NB4 (cell line): ENCODE measurements around a stretch of chr7.

GRCh38 chr7:47276700-47277257 lies 305.1 kb downstream of the TNS3 start:
- RRBS = no CpG with 5 or more reads among the region's 8 CpGs

GRCh38 chr7:47301514-47302072 lies 280.3 kb downstream of the TNS3 start:
- RRBS = no CpG with 5 or more reads among the region's 3 CpGs

- RRBS = no CpG with 5 or more reads among the region's 26 CpGs
Measured at GRCh38 chr7:47354707-47355648, 226.9 kb downstream of the TNS3 start.

GRCh38 chr7:47361515-47362293 lies 220.2 kb downstream of the TNS3 start:
- RRBS = no CpG with 5 or more reads among the region's 7 CpGs

GRCh38 chr7:47362888-47363424 lies 219.0 kb downstream of the TNS3 start:
- RRBS = no CpG with 5 or more reads among the region's 1 CpG

- RRBS = no CpG with 5 or more reads among the region's 27 CpGs
Measured at GRCh38 chr7:47379630-47380667, 202.0 kb downstream of the TNS3 start.

DNA sequence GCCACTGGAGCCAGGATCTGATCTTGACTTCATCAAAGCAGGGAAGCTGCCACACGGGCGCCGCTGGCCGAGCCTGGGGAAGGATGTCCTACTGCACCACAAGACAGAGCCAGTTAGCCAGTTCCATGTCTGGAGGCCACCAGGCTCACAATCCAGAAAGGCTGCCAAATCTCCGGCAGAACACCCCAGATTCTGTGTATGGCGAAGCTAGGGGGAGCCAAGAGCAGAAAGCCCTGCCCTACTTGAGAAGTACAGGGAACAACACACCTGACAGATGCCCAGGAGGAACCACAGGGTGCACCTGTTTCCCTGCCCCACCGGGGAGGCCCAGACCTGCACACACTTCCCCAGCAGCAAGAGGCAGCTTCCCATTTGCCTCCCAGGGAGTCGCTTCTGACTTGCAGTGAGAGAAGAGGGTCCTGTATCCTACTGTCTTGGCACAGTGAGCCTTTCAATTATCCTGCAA lies 101.9 kb downstream of the TNS3 start:
- RRBS = no CpG with 5 or more reads among the region's 8 CpGs

DNA sequence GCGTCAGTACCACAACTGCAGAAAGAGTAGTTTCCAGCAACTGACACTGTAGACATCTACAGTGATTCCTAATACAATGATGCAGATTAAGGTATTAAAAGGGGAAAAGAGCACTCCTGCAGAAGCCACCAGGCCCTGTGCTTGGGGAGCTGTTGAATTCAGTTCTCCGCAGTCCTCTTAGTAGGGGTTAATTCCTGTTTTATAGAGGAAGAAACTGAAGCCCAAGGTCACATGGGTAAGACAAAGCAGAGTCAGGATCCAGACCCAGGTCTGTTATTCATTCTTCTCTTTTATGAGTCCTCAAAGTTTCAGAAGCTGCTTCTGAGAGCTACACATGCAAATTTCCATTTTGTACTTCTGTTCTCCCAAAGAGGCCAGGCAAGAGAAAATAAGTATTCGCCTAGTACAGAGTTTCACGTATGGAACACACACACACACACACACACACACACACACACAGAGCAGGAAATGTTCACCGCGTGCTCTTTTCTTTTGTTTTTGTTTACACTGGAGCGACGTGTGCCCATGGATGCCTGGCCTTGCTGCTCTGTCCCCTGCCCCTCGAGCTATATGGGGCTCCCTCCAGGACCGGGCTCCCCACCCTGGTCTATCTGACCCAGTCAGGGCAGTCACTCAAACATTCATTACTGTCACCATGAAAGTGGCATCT lies 84.5 kb downstream of the TNS3 start:
- RRBS = no CpG with 5 or more reads among the region's 10 CpGs

DNA sequence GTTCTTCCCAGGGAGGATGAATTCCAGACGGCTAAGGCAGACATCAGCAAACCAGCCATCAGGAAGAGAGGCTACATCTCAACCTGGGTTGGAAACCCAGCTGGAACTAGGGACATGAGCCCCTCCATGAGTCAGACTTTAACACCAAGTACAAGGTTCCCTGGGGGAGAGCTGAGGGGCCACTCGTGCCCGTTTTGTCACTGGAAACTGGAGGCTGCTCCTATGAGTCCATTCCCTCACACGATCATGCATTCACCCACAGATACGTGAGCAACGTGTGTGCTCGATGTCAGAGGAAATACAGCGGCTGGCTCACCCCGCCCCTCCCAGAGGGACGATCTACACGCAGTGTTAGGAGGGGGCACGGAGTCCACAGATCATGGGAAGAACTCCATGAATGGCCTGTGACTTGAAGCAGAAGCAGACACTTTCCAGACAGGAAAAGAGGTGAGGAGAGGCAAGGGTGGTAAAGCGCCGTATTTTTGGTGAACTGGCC lies 41.6 kb downstream of the TNS3 start:
- RRBS = no CpG with 5 or more reads among the region's 14 CpGs

DNA sequence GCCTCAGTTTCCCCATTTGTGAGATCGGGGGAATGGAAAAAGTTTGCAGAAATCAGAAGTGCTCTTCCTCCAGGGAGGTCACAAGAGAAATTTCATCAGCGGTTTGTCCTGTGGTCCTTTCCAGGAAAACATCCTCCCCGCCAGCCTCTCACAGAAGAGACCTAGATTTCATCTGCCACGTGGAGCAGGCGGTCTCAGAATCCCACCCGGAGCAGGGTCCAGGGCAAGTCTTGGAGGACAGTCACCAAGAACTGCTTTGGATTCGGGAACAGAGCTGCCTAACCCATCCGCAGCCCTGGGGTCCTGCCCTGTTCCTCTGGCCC lies 882 bp upstream of the TNS3 start:
- RRBS = no CpG with 5 or more reads among the region's 8 CpGs

GRCh38 chr7:47588730-47589204 lies 6.9 kb upstream of the TNS3 start:
- RRBS = no CpG with 5 or more reads among the region's 8 CpGs

DNA sequence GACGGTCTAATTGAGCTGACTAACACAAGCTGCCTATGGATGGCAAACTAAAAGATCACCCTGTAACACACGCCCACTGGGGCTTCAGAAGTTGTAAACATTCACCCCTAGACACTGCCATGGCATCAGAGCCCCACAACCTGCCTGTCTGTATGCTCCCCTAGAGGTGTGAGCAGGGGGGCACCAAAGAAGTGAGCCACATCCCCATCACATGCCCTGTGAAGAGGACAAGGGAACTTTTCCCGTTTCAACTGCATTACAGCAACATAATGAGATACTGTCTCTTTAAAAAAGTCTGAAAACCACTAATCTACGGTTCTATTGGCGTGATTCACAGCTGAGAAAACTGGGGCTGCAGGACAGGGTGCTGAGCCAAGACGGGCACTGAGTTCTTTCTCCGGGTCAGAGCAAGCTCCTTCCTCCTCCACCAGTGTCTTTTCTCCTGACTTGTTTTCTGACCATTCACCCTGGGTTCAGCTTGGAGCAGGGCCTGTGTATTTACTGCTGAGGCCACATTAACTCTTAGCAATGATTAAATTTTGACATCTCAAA lies 18.8 kb upstream of the TNS3 start:
- RRBS = no CpG with 5 or more reads among the region's 7 CpGs

DNA sequence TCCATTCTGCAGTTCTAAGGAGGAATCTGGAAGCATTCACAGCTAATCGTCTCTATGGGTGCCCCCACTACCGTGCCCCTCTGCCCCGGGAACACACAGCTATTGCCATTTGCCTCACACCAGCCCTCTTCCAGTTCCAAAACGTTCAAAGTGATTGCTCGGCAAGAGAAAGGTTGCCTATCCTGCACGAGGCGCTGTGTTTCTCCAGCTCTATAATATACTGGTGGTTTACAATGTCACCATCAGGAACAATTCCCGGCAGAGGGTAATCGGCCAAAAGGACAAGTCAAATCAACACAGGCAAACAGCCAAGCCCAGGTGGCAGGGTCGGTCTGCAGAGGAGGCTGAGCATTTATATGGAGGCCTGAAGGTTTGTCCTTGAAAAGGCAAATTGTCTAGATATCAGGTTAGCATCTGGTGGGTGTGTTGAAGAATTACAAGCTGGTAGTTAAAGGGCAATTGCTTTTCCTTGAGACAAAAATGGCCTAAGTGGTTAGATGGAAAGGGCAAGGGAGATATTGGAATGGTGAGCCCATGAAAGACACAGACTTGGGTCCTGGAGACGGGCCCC lies 29.2 kb upstream of the TNS3 start:
- RRBS = no CpG with 5 or more reads among the region's 11 CpGs

DNA sequence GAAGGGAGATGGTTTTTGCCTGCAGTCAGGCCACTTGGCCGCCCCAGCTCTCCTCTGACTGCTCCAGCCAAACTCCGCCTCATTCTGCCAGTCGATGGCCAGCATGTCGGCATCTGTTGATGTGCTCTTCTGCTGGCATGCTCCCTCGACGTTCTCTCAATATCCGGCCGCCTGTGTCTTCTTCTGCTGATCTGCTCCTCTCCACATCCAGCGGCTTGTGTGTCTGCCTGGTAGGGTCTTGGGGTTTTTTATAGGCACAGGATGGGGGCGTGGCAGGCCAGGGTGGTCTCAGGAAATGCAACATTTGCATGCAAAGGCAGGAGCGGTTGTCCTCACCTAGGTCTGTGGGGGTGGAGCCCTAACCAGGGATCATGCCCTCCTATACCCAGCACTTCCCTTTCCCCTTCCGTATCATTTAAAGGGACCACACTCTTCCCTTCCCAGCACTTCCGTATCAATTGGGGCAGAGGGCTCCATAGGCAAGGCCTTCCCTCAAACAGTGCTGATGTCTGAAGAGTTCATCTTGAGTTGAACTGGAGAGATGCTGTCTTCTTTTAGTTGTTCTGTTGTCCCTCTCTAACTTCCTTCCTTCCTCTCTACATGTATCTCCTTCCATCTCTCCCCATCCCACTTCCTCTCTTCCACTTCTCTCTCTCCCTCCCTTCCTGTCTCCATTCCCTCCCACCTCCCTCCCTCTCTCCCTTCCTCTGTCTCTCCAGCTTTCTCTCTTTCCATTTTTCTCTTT lies 40.4 kb upstream of the TNS3 start:
- RRBS = no CpG with 5 or more reads among the region's 13 CpGs

DNA sequence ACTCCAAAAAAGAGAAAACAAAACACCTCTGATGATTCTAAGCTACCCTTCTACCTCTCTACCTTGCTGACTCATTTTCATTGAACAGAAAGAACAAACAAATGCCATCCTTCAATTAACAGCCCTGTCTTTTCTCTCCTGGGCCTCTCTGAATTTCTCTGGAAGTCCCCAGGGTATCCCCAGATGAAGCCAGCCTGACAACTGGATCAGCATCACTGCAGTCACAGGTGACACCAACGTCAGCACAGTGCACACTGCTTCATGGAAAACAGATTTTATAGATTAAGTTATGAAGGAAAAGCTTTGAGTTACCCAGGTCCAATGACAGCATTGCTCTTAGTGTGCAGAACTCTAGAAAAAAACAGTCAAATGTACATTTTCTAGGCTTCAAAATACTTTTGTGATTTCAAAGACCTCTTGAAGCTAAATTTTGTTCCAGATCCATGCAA lies 5.6 kb downstream of the HUS1 start:
- RRBS = no CpG with 5 or more reads among the region's 1 CpG

GRCh38 chr7:47991654-47992387 lies 12.4 kb upstream of the HUS1 start:
- RRBS = 10% methylated on average over 2 of the region's 33 CpGs

DNA sequence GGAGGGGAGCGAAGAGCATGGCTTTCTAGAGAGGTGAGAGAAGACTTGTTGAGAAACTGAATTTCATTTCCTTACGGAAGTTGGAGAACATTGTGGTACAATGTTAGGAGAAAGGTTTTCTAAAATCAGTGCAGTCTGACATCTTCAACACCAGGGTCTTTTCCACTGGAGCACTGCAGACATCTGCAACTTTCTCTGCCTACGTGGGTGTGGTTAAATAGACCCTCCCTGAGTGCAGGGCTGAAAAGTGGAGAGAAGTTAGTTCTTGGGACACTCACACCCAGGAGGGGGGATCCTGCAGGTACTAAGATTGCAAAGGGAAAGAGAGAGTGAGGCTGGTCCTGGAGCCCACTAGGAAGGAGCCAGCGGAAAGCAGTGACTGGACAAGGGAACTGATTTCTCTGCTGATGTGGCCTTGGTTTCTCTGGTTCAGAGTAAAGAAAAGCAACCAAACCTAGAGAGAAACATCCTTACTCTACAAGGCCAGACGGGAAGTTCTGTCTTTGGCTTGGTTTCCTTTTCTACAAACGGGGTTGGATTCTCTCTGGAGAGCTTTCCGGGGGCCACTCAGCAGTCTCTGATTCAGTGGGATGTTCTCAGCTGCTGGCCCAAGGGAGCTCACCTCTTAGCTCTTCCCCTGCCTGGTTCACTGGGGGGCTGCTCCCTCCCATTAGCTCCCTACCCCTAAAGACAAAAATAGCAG lies 2.5 kb downstream of the UPP1 start:
- RRBS = no CpG with 5 or more reads among the region's 7 CpGs

DNA sequence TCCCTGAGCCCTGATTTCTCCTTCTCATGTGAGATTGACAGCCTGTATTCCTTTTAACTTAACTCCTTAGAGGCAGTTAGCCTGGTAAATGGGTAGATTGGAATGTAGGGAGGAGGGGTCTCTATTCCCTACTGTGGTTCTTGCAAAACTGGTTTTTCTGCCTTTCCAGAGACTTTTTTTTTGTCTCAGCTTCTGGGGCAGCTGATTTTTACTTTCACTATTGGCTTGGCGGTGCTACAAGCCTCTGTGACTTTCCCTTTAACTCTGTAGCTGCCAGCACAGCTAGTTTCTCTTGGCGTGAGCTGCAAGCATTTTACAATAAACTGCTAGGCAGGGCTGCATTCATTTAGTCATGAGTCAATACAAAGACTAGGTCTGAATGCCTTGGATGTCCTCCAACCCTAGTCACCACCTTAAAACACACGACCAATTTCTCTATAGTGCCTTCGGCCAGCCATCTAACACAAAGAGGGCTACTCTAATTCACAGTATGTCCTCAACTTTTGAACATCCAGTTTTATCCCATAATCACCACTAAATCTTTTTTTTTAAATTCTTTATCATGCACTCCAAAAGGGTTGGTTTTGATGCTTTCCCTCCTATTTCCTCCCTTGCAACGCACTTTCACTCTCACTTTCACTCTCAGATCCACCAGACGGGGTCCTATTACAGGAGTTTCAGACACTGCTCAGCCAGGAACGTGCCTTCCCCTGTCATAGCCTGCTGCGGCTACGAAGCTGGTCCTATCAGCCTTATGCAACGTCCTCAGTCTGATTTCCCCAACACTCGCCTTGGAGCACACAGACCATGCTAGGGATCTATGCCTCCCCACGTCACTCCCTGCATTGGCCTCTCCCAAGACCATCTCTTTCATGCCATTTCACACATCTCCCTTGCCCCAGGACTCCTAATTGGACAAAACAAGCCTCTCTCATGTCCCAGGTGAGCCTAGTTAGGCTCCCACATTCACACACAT lies 23.6 kb downstream of the ZPBP start:
- RRBS = no CpG with 5 or more reads among the region's 12 CpGs

DNA sequence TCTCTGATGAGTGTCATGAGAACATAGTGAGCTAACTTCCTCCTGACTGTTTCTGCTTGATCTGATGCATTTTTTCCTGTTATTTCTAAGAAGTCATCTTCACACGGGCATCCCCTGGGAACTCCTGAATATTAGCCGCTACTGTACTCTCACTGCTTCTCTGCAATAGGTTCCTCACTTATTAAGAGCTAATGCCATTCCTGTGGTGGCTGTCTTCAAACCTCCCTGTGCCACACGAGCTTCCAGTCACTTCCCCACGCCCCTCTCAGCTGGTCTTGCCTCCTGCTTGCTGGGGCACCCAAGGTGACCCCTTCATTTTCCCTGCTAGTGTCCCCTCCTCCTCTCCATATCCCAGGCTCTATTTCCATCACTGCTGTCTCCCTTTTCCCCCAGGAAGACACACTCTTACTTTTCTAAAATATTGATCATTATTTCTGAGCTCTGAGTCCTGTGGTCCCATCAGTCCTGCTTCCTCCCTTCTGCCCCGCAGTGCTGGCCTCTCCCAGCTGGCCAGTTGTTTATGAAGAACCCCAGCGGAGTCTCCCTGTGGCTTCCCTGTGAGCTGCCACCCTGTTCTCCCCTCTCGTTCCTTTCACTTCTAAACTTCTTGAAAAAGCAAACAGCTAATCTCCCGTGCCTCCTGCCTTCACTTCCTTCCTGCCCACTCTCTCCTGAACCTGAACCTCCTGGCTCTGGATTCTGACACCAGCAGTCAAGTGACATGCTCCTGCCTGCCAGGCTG lies 60.8 kb downstream of the SPATA48 start:
- RRBS = no CpG with 5 or more reads among the region's 8 CpGs

- RRBS = no CpG with 5 or more reads among the region's 7 CpGs
Measured at GRCh38 chr7:50167540-50167985, 71.9 kb downstream of the SPATA48 start.